ENCODE measurements around the genes CXCL8 and PPEF2.

- PRO-cap, result no peak
Observed at GRCh38 chr4:73603387-73603811, 16.8 kb downstream of the RASSF6 start.

GRCh38 chr4:73676776-73677361 is 56.6 kb upstream of the RASSF6 start:
- PRO-cap, result no peak

- PRO-cap, result no peak
Observed at GRCh38 chr4:73721537-73721904, 18.8 kb upstream of the CXCL8 start.

GRCh38 chr4:73740291-73741119 is at the start of gene CXCL8:
TSS of gene CXCL8 (plus strand) at chr4:73740569.
- PRO-cap, result no peak

GRCh38 chr4:73884603-73884912 is 15.4 kb downstream of the CXCL1 start:
- PRO-cap, result no peak

GRCh38 chr4:74036912-74037807 is 1.3 kb downstream of the CXCL3 start:
- PRO-cap, result no peak

DNA sequence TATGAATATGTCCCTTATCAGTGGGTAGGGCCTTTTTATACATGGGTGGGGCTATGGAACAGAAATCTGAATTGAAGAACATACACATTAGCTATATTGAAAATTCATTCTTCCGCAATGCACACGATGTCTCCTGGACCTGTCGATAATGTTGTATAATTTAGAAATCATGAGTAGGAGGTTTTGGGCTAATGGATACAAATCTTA is 30.0 kb downstream of the EREG start:
- PRO-cap, result no peak

DNA sequence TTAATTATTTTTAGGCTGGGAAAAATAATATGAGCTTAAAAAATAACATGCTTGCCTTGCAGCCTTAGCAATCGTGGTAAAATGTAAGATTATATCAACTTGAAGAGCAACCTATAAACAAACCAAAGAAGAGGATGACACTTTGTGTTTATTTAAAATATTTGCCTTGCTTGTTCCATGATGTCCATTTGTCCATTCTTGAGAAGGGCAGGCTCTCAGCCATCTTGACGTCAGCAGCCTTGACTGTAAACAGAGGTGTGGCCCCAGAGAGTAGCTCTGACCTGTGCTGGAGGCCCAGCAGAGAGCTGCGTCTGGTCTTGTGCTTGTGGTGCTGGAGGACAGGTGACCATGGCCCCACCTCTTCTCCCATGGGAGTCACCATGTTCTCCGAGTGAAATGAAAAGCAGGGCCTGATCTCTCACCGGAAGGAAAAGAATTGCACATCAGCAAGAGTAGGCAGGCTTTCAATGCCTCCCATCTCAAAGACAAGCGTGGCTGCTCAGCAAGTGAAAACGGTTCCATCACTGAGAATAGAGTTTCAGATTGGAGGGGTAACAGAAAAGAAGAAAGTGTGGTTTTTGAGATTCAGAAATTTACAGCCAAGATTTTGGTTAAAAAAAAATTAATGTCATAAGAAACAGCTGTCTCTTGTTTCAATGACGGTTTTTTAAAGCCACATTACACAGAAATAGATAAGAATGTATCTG is 11.4 kb downstream of the PARM1 start:
- PRO-cap, result no peak

DNA sequence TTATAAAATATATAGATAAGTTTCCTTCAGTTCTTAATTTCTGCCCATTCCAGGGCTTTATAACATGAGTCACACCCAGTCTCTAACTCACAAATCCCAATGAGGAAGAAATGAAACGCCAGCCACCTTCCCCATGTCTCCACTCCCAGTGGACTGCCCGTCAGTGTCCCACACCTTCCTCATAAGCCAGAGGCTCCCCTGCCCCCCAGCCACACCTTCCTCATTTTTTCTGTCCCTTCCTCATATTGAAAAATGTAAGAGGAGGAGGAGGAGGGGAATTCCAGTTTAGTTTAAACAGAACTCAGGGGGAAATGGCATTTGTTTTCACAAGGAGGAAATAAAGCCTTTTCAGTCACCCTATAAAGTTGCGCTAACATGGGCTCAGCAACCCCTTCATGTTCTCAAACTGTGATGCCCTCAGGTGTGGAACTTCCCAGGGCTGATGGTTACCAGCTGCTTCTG is 97.8 kb downstream of the PARM1 start:
- PRO-cap, result no peak

DNA sequence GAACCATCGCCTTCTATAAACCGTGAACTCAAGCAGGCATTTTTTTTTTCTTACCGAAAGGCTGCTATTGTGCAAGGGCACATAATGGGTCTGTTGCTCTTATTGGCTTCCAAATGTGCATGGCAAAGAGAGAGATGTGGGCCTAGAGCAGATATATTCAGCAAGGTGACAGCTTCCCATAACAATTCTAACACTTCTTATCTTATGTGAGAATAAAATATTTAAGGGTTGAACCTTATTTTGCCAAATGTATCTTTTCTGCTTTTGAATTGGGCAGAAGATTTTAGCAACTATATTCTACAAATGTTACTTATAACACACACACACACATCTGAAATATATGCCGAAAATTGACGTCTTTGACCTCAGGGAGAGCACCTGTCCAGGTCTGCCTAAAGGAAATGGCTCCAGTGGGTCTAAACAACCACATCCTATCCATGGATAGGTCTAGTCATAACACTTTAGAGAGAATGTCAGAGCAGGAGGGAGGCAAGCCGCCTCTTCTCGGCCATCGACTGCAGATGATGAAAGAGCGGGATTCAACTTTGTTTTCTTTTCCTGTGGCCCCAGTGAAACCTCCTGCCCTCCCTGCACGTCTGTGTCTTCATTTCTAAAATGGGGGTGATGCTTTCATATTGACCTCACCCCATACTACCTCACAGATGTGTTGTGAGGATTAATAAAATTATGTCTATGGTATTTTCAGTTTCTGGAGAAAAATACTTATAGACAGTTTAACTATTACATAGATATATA is 115.9 kb downstream of the PARM1 start:
- PRO-cap, result no peak

GRCh38 chr4:75327557-75327983 is 186.6 kb downstream of the RCHY1 start:
- PRO-cap, result no peak

DNA sequence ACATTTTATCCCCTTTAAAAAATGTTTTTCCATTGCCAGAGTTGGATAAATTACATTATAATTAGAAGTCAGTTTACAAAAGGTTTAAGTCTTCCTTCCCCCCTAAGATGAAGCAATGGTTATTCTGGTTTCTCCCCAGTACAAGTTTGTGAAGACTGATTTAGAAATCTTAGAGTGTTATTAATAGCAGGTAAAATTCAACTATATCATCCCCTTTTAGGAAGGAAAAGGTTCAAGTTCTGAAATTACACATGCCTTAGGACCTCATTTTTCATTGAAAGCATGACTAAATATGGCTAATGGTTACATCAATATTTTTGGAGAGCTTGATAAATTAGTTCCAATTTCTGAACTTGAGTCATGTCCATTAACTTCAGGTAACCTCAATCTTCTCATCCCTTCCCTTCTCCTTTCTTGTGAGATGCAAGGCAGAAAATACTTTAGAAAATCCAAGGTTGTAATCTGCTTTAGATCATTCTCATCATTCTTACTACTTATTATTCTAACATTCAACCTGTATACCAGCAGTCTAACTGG is 11.8 kb upstream of the CDKL2 start:
- PRO-cap, result no peak

DNA sequence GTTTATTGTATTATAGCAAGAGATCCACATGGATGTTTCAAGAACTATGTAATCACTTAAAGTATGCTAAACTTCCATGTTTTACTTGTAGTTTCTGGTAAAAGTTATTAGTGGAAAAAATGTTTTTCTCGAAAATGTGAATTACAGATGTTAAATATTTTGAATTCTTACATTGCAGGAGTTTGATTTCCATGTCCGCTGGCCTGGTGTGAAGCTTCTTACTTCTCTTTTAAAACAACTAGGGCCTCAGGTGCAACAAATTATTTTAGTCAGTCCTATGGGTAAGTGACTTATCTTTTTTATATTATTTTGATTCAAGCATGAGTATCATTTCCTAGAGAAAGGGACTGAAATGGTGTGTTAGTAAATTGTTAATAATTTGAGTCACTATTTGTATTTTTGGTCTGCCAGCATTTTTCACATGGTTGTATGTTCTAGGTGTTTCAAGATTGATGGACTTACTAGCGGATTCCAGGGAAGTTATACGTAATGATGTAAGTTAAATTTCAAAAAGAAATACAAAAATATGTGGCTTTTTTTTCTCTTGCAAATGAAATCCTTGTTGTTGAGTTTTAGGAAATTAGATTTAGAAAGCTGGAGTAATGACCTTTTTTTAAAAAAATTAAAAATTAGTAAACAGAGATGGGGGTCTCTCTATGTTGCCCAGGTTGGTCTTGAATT is 46.4 kb downstream of the USO1 start:
- PRO-cap, result no peak

DNA sequence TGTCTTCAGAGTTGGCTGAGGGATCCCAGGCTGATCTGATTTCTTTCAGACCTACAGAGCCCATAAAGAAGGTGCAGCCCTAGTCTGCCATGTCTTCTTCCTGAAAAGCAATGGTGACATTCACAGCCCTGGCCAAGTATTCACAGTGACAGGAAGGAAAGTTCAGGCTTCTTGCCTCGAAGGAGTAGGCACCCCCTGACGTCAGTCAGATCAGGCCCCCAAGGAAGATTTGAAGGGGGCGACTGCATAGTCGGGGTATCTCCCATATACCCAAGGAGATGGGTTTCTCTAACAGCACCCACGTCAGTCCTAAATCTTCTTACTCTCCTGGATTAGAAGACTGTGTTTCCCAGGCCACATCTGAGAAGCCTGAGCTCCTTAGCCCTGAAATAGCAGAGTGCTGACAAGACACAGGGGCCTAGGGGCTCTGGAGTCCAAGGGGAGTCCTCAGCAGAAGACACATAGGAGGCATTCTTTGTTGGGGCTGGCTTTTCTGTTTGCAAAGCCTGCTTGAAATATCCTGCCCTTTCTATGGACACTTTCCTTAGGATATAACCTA is at the start of gene PPEF2:
Gene PPEF2 (minus strand): TSS at position 144 of the 559 bp plus-strand sequence.
- PRO-cap, result no peak

DNA sequence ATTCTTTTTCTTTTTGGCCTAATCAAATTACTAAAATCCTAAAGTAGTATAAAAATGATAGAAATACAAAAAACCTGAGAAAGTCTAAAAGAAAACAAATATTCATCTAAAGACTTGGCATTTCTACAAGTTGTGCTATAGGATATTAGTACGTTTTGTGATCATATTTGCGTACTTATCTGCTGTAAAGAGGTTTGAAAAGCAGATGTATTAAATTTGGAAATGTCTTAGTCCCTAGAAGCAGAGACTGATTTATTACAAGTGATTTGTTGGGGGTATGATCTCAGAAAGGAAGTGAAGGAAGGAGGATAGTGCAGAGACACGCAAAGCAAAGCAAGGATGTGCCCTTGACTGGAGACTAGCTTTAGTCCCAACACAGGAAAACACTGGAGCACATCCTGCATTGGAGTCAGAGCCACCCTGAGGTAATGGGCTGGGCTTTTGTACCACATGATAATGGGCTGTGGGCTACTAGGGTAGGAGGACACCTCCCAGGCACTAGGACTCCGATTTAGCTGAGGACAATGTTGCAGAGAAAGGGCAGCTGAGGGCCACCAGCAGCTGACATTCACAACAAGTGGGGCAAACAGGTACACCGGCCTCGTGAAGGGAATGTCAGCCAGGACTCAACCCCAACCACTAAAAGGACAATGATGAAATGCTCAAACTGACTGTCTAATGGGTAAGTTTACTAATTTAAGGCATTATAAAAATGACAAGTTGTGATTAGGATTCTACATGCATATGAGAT is 10.3 kb downstream of the SDAD1 start:
- PRO-cap, result no peak

DNA sequence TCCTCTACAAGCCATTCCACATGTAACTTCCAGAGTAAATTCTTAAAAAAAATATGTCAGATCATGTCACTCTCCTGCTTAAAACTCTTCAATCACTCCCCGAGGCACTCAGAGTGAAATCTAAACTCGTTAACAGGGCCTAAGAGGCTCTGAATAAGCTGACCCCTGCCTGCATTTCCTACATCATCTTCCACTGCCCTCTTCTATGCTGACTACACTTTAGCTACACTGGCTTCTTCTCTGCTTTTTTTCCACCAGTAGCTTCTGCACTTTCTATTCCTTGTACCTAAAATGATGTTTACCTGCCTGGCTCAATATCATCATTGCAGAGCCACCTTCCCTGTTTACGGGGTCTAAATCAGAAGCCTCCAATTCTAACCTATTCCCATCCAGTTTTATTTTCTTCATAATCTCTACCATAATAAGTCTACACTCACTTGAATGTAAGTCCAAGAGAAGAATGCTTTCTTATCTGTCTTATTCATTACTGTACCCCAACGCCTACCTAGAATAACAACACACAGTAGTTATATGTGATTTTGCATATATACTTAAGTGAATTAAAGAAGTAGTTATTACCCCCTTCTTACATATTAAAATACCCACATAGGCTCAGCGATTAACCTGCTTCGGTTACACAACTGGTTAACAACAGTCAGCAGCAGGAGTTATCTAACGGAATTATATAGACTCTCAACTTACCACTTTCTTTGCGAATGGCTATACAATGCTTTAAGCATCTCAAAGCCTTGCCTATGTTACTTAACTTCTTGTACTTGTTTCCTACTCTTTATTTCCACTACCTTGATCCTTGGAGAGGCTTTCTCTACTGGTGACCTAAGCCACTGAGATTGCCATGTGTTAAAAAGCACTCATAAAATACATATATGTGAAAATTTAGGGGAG is 1.5 kb downstream of the SDAD1 start:
- PRO-cap, result no peak

GRCh38 chr4:76179494-76180248 is 31.5 kb upstream of the NUP54 start:
- PRO-cap, result no peak

- PRO-cap, result no peak
Observed at GRCh38 chr4:76187028-76187605, 26.5 kb downstream of the SCARB2 start.

- PRO-cap, result no peak
Observed at GRCh38 chr4:76203439-76204141, 10.0 kb downstream of the SCARB2 start.

- PRO-cap, result no peak
Observed at GRCh38 chr4:76214388-76214734, 737 bp upstream of the SCARB2 start.

All from H9 (cell line).